Tibial nerve (tissue), 3 donors: ENCODE measurements around a stretch of chr12.

GRCh38 chr12:16315-17043 is 50.1 kb upstream of the IQSEC3 start:
- PRO-cap, result no peak
- RAMPAGE, long total RNA, 3 experiments, result no peak in any of the 3 experiments

DNA sequence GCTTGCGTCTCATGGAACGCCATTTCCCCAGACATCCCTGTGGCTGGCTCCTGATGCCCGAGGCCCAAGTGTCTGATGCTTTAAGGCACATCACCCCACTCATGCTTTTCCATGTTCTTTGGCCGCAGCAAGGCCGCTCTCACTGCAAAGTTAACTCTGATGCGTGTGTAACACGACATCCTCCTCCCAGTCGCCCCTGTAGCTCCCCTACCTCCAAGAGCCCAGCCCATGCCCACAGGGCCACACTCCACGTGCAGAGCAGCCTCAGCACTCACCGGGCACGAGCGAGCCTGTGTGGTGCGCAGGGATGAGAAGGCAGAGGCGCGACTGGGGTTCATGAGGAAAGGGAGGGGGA is 47.5 kb upstream of the IQSEC3 start:
- PRO-cap, result no peak
- RAMPAGE, long total RNA, 3 experiments, result no peak in any of the 3 experiments

- PRO-cap, result no peak
- RAMPAGE, long total RNA, 3 experiments, result no peak in any of the 3 experiments
Observed at GRCh38 chr12:21568-22467, 44.7 kb upstream of the IQSEC3 start.

DNA sequence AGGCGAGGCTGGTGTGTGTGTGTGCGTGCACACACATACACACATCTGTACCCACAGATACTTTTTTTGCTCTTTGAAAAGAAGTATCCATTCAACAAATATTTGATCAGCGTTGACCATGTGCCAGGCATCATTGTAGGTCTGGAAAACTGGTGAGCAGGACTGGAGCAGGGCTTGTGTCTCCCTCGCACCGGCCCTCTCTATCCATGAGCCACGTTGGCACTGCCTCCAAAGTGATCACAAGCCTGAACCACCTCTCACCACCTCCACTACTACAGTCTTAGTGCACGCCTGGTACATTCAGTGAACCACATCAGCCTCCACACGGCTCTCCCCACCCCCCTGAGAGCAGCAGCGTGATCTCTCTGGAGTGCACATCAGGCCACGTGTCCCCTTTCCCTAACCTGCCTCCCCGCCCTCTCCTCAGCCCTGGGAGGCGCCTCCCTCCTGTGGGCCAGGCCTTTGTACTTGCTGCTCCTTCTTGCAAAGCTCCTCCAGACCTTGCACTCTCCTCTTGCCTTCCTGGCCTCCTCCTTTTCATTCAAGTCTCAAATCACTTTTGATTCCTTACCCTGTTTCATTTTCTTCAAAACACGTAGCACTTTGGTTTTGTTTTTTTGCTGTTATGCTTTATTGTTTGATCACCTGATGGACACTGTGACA is 49.8 kb downstream of the SLC6A12 start:
- PRO-cap, result no peak
- RAMPAGE, long total RNA, 3 experiments, result no peak in any of the 3 experiments

GRCh38 chr12:180403-180901 is 33.5 kb downstream of the SLC6A12 start:
- PRO-cap, result no peak
- RAMPAGE, long total RNA, 3 experiments, result no peak in any of the 3 experiments

DNA sequence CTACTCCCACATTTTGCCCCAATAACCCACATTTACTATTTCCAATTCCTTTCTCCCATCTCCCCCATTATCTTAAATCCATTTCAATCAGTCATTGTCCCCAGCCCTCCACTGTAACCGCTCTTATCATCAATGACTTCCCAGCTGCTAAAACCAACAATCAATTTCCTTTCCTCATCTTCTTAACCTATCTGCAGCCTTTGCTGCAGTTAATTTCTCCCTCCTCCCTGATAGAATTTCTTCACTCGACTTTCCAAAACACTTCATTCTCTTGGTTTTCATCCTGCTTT is 8.4 kb downstream of the SLC6A13 start:
- PRO-cap, result no peak
- RAMPAGE, long total RNA, 3 experiments, result no peak in any of the 3 experiments

DNA sequence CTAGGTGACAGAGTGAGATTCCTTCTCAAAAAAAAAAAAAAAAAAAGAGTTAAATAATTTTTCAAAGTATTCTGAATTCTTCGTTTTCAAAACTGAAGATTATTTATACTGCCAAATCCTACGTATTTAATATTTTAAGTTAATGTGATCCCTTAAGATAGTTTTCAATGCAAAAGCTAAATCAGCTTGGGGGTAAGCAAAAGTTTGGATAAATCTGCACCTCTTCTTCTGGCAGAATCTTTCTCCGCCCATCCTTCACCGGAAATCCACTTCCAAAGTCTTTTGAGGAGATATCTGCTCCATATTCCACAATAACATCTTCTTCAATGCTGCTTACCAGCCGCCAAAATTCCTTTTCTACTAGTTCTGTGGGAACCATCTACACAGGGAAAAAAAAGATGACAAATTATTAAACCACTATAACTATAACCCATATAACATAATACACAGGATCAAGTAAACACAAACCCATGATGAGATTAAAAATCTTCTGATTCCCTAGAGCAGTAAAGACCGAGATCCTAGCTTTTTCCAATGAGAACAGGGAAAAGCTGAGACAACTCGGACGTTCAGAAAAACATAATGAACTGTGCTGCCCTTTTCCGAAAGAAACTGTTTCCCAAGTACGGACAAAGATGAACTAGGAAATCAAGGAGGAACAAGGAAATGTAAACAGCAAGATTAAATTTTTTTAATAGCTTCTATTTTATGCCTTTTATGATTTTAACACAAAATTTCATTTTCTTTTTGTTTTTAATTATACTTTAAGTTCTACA is 38.5 kb downstream of the KDM5A start:
- PRO-cap, result no peak
- RAMPAGE, long total RNA, 3 experiments, result no peak in any of the 3 experiments

DNA sequence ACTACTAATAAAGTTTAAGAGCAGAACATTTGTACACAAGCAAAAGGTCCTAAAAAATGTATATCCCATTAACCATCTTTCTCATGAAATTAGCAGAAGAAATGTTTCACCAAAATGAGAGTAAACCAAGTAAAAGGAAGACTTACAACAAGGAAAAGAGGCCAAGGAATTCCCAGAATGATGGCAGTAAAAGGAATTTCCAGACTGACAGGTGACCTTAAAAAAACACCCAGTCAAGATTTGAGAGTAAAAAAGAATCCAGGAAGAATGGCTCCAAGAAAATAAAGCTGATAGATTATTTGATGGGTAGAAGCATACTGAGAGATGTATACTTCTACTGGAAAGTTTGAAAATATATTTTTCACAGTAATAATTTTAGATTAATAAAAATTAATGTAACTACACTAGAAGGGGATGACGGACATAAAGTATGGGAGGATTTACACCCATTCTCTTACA is 11.5 kb downstream of the KDM5A start:
- PRO-cap, result no peak
- RAMPAGE, long total RNA, 3 experiments, result no peak in any of the 3 experiments

DNA sequence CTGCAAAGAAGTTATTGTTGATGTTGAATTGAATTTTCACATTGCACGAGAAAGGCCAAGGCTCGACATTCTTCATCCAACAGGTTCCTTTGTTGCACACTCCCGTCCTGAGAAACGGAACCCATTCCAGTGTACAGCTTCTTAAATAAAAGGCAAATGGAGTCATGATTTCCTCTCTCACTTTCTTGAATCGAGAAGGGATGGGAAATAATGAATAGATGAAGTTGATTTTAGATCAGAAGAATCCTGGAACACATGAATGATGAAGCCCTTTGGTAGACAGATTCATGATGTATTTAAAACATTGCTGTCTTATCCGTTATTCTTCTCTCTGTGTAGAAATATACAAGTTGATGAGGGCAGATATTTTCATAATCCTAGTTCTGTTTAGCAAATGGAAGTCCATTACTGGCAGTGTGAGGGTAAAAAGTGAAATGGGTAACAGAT is 17.7 kb downstream of the B4GALNT3 start:
- PRO-cap, result no peak
- RAMPAGE, long total RNA, 3 experiments, result no peak in any of the 3 experiments

DNA sequence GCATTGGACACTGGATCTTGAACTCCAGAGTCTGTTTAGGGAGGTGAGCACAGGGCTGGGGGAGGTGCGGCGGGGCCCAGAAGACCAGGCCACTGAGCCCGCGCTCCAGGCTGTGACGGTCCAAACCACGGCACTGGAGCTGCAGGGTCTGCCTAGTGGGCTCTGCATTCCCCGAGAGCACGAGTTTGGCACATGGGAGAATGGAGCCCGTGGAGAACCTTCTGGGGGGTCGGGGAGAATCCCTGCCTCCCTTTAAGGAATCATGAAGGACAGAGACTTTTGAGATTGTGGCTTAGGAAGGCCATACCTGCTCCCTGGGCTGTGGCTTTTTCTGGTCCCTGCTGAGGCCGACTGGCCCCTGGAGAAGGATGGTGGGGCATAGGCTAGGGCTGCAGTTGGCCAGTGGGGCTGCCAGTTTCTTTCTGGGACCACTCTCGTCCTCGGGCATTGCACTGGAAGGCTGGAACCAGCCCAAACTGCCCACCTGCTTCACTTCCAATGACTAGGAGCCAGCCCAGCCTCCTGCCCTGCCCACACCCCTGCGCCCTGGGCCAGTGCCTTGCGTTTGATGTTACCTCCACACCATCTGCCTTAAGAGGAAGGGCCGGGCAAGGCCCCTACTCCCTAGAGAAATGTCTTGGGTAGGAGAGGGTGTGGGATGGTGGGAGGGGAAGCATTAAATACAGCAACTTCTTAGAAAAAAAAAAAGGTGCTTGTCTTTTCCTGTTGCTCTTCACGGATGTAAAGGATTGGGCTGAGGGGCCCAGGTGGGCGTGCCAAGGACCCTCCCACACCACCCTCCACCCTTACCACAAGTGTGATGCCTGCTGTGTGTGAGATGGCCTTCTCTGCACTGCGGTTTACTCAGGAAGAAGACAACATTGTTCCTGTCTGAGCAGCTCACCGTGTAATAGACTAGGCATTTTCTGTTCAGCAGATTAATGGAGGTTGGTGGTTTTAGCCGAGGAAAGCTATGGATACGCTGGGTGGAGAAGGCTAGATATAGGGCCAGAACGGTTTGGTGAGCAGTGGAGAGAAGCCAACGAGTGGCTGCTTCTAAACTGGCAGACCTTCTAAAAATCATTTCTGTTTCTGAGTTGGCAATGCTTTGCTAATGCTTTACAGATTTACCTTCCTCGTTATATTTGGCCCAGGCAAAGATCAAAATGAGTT is 100.1 kb downstream of the NINJ2 start:
- PRO-cap, result no peak
- RAMPAGE, long total RNA, 3 experiments, result no peak in any of the 3 experiments

GRCh38 chr12:666656-667174 is 3.5 kb upstream of the NINJ2 start:
- PRO-cap, result no peak
- RAMPAGE, long total RNA, 3 experiments, result no peak in any of the 3 experiments

DNA sequence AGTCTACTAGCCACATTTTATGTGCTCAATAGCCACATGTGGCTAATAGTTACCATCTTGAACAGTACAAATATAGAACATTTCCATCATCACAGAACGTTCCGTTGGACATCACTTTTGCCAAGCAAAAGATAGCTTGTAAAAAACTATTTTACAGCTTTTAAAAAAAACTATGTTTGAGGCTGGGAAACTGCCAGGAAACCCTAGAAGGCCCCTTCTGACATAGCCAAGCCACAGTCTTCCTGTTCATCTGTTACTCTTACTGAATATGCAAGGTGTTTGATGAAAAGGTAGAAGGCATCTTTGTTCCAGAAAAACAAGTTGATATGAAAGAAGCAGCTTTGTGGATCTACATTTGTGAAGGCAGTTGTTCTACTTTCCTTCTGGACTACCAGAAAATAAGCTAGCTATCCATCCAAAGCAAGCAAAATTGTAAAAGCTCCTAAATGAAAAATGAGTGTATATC is 23.6 kb upstream of the WNK1 start:
- PRO-cap, result no peak
- RAMPAGE, long total RNA, 3 experiments, result no peak in any of the 3 experiments

GRCh38 chr12:750860-751499 is 1.4 kb upstream of the WNK1 start:
- PRO-cap, result bidirectional peak, plus-strand start at chr12:751461, minus-strand start at chr12:751271
- RAMPAGE, long total RNA, 3 experiments, result no peak in any of the 3 experiments

GRCh38 chr12:816552-817091 is 64.2 kb downstream of the WNK1 start:
- PRO-cap, result no peak
- RAMPAGE, long total RNA, 3 experiments, result no peak in any of the 3 experiments

DNA sequence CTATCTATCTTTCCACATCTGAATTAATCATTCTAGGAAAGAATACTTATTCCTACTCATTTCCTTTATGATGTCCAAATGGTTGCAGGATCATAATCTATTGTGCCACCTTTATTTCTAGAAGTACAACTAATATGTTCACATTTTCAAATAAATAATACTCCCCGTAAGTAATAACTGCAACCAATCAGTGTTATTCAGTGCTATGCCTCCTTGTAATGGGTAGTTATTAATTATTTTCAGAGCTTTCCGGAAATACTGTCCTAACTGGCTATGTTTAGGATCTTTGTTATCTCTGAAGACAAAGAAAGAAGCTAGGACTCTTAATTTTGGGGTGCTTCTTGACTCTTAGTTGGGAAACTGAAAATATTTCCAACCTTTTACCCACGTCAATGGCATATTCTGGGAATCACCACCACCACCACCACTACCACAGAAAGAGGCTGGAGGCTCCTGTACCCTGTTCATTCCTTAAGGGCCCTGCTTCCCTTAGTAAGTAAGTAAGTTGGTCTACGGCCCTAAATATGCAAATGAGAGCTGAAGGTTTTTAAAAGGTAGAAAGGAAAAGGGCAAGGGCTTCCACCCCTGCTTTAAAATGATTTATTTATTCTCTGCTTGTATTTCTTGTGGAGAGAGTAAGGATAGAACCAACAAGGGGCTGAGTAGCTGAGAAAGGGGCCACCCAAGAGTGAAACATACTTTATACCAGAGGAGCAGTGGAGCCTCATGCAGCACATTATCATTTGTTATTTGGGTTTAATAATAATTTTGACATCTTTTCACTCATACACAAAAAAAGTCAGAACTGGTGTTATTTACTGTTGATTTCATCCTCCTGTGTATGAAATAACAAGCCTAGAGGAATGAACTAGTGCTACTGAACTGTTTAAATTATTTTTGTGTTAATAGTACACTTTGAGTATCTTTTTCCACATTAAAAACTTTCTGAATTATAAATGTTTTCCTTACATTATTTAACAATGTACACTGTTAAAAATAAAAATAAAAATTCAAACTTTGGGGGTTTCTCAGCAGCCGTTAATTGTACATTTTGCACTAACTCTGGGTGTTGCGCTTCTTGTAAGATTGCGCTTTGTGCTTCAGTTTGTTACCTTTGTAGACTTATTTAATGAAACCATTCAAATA is 38.8 kb downstream of the RAD52 start:
- PRO-cap, result no peak
- RAMPAGE, long total RNA, 3 experiments, result no peak in any of the 3 experiments

DNA sequence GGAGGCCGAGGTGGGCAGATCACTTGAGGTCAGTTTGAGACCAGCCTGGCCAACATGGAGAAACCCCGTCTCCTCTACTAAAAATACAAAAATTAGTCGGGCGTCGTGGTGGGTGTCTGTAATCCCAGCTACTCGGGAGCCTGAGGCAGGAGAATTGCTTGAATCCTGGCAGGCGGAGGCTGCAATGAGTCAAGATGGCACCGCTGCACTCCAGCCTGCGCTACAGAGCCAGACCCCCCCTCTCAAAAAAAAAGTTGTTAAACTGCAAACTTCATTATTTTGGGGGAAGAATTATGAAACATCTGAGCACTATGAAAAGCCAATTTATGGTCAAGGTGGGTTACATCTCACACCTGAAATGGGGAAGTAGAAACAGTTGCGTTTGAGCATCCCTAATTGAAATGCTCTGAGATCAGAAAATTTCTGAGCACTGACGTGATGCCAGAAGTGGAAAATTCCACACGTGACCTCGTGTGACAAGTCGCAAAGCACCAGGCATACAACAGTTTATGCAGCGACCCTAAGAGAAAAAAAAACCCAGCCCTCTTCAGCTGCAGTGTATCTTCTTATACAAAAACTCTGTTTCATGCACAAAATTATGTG is 37.6 kb downstream of the RAD52 start:
- PRO-cap, result no peak
- RAMPAGE, long total RNA, 3 experiments, result no peak in any of the 3 experiments

- PRO-cap, result no peak
- RAMPAGE, long total RNA, 3 experiments, result no peak in any of the 3 experiments
Observed at GRCh38 chr12:953795-954290, 4.3 kb upstream of the RAD52 start.

GRCh38 chr12:1129778-1129977 is 138.7 kb downstream of the ERC1 start:
- PRO-cap, result no peak
- RAMPAGE, long total RNA, 3 experiments, result no peak in any of the 3 experiments

GRCh38 chr12:1590254-1590960 is 4.0 kb downstream of the FBXL14 start:
- PRO-cap, result no peak
- RAMPAGE, long total RNA, 3 experiments, result no peak in any of the 3 experiments

DNA sequence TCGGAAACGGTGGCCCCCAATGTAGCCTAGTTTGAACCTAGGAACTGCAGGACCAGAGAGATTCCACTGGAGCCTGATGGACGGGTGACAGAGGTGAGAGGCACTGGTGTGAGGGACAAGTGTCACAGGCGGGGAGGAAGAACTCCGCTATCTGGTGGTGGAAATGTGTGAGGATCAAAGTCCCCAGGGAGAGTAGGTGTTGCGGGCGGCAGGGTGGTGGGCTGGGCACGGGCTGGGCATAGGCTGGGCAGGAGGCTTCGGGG is 179 bp downstream of the WNT5B start:
- PRO-cap, result no peak
- RAMPAGE, long total RNA, 3 experiments, result no peak in any of the 3 experiments